Measurements from ENCODE around the genes XRN1 and CHST2.

GRCh38 chr3:141878891-141879258, 2.4 kb downstream of the ATP1B3 start:
- PRO-cap = unidirectional peak, minus-strand start at chr3:141879024

GRCh38 chr3:141899975-141900855, 23.8 kb downstream of the ATP1B3 start:
- PRO-cap = no peak

DNA sequence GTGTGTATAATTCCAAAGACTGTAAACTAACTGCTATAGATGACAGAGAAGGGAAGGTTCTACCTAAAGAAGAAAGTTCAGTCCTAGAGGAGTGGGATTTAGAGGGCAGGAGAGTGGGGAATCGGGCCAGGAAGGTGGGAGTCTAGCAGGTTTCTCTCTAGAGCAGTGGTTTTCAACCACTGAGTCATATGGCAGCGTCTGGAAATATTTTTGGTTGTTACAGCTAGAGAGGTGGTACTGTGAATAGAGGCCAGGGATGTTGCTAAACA, 28.6 kb downstream of the ATP1B3 start:
- PRO-cap = no peak

- PRO-cap = no peak
These were observed 43.1 kb downstream of the ATP1B3 start for GRCh38 chr3:141919513-141919955.

DNA sequence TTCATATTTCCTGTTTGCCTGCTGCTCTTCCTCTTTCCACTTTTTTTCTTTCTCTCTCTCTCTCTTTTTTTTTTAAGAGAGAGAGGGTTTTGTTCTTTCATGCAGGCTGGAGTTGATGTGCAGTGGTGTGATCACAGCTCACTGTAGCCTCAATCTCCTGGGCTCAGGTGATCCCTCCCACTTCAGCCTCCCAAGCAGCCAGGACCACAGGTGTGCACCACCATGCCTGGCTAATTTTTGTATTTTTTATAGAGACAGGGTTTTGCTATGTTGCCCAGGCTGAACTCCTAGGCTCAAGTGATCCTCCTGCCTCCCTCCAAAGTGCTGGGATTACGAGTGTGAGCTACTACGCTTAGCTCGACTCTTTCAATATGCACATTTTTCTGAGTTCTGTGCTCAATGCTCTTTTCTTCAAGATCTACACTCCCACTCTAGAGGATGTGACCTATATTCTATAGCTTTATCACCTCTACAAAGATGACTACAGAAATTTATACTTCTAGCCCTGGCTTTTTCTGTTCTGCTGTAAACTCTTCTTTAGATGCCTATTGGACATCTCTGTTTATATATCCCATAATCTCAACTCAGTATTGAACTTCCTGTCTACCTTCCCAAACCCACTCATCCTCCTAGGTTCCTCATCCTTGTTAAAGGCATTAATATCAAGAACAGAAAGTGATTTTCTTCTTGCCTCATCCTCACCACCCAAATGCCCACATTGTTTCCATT, 117.1 kb downstream of the TFDP2 start:
- PRO-cap = no peak

DNA sequence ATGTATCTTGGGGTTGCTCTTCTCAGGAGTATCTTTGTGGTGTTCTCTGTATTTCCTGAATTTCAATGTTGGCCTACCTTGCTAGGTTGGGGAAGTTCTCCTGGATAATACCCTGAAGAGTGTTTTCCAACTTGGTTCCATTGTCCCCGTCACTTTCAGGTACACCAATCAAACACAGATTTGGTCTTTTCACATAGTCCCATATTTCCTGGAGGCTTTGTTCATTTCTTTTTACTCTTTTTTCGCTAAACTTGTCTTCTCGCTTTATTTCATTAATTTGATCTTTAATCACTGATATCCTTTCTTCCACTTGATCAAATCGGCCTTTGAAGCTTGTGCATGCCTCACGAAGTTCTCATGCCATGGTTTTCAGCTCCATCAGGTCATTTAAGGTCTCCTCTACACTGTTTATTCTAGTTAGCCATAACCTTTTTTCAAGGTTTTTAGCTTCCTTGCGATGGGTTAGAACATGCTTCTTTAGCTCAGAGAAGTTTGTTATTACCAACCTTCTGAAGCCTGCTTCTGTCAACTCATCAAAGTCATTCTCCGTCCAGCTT, 9.4 kb downstream of the TFDP2 start:
- PRO-cap = no peak

DNA sequence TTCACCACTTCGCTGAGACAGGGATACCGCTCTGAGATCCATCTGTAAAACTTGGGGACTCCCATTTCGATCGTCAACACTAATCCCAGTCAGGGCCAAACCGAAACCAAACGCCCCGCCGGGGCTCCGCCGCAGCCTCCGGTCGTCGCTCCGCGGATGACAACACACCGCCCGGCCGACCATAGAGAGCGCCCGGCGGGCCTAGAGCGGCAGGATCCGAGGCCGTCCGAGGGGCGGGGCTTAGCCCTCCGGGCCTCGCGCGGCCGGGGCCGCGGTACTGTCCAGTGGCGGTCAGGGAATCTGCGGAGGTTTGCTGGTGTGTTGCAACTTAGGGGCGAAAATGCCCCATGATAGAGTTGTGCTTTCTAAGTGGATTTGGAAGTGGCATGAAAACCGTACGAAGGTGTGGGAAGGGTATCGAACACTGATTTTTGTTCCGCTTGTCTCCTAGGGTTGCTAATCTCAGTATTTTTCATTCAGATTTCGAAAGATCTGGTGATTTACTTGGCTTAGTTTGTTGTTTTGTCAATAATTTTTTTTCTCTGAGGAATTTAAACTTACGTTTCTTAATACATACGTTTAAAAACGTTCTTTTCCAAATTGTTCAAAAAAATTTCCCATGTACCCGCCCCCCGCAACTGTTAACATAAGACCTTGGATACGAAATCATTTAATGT, at the start of gene XRN1:
Gene XRN1 (minus strand): TSS at position 158 of the 677 bp plus-strand sequence.
- PRO-cap = bidirectional peak, plus-strand start at position 284 of the sequence, minus-strand start at position 158 of the sequence

DNA sequence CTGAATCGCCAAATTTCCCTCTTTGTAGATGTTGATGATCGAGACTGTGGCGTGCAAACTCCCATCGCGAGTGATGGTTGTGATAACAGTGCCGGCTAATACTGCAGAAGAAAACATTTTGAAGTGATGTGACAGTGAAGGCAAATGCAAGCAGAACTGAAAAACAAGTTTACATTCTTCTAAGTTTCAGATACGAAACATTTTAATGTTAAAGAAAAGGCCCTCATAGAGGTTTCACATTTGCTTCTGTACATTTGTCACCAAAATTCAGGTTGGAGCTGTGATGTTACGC, 68.0 kb downstream of the PCOLCE2 start:
- PRO-cap = no peak

GRCh38 chr3:142926697-142926896, 36.9 kb downstream of the PAQR9 start:
- PRO-cap = no peak

DNA sequence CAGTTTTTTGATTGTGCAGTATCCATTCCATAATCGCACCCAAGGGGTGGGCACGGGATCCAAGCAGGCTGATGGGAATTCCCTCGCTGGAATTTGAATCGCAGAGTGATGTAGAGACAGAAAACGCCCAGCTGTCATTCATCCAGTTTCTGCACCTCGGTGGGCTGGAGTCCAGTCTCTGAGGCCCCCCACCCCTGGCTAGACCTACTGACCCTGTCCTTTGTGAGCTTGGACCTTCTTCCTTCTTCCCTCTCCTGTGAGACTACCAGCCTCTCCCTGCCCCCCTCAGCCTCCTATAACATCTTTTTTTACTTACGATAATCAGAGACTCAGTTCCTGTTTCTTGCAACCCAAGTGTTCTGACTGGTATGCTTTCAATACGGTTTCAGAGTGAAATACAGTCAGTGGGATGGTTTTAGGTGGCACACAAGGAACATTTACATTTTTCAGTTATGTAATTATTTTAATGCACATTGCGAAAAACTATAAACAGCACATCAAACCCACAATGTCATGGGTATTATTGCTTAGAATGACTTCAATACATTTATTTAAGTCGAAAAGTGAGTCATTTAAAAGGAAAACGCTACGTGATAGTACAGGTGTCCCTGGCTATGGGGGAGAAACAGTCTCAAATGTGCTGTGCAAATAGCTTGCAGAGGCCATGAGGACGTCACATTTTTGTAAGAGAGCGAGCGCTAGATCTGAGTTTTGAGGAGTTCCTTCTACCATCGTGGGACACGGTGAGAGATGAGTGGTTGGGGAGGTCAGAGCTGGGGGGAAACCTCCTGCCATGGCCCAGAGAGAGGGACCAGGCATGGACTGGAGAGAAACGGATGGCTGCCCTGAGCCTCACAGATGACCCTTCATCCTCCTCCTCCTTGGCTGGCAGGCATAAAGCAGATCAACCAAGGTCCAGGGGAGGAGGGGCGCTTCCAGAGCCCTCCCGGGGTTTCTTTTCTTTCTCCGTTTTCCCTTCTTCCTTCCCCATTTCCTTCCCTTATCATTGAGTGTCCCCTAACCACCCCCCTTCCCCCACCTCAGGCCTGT, 37.4 kb upstream of the CHST2 start:
- PRO-cap = no peak

GRCh38 chr3:143119511-143120397, at the start of gene CHST2:
CHST2 (plus strand) TSS chr3:143119771.
- PRO-cap = bidirectional peak, plus-strand start at chr3:143119773, minus-strand start at chr3:143119662

DNA sequence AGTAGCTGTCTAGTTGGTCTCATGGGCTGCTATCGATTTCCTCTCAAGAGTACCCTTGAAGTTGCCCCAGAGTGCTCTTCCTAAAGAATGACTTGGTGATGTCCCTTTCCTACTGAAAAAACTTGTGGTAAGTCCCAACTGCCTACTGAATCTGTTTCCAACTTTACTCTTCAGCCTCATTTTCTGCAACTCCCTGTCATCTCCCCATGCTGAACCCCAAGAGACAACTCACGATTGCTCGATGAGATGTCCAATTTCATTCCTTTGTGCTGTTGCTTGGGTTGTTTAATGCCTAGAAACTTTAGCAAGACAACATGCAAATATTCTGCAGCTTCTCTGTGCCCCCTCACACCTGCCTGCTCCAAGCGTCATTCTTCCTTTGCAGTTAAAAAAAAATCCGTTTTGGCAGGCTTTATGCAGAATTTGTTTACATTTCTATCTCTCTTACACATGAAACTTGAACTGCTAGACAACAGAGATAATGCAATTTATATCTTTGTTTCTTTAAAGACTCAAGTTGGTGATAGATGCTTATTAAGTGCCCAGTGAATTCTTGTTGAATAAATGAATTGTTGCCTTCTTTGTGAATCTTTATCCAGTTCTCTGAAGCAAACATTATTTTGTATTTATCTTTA, 53.1 kb downstream of the CHST2 start:
- PRO-cap = no peak

DNA sequence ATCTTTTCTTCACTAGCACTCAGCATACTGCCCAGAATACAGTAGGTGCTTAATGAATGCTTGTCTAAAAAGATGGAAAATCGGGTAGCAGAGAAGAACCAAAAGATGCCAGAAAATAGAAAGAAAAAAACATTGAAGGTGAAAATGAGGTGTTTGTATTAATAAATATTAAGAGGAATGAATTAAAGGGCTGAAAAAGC, 182.6 kb downstream of the CHST2 start:
- PRO-cap = no peak

- PRO-cap = no peak
These were observed 96.6 kb downstream of the SLC9A9 start for GRCh38 chr3:143751369-143752279.

DNA sequence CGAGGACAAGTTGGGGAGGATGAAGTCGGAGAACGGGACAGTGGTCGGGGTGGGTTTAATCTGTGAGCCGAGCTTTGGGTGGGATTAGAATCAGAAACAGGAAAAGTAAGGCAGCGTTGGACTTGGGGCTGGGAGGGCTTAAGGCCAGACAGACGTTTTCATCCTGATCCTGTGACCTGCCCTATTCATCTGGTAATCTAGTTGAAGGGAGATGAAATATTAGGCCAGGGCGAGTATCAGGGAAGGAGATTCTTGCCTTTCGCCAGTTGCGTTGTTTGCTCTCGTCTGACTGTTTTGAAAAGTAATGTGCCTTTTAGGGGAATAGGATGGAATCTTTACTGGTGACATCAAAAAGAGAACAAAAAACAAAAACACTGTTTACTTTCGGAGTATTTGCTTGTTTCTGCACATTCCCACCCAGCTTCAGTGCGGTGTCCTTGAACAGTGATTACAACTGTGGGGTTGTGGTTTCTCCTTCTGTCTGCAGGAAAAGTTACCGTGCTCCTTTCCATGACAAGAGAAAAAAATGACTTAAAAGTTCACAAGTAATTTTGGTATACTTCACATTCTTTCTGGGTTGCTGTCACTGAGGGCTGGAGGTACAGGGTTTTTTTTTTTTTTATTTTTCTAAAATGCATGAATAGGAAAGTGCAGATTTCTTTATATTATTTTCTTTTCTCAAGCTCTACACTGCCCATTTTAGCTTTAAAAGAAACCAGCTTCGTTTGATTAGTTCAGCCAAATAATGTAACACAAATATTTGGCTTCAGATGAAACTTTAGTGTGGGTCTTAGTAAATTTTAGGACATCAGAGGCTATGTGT, 2.1 kb downstream of the DIPK2A start:
- PRO-cap = bidirectional peak, plus-strand start at position 215 of the sequence, minus-strand start at position 191 of the sequence; unidirectional peak, minus-strand start at position 287 of the sequence; unidirectional peak, minus-strand start at position 450 of the sequence

DNA sequence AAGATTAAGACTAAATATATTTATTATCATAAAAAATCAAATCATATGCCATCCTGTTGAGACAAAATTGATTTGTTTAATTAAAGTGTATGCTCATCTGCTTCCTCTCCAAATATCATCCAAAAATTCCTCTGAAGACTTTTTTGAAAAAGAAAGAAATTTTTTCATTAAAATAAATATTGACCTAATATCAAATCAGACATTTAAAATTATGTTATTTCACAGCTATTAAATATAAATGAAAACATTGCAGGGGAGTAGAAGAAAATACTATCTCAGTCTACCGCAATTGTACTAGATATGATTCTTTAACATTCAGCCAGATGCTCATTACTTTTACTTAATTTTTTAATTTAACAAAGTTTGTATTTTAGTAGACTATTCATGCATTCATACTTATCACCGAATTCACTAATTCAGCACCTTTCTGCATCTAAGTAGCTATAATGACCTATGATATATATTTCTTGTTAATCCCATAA, 724.6 kb downstream of the PLOD2 start:
- PRO-cap = no peak

DNA sequence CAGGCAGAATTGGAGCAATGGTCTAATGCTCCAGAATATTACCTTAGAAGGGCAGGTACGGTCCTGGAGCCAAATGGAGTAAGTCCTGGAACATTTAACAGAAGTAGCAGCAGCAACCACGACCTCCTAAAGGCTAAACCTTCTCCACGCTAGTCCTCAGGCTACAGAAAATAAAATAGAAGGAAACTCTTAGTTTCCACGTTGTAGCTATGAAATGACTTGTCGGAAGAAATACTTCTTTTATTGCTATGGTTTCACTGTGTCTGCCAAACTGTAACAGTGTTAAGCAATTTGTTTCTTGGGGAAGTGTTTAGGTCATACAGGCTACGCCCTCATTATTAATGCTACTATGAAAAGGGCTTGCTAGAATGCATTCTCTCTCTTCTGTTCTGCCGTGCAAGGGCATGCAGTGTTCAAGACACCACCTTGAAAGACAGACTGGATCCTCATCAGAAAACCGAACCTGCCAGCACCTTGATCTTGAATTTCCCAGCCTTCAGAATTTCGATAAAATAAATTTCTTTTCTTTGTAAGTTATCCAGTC, 462.8 kb downstream of the PLOD2 start:
- PRO-cap = no peak

DNA sequence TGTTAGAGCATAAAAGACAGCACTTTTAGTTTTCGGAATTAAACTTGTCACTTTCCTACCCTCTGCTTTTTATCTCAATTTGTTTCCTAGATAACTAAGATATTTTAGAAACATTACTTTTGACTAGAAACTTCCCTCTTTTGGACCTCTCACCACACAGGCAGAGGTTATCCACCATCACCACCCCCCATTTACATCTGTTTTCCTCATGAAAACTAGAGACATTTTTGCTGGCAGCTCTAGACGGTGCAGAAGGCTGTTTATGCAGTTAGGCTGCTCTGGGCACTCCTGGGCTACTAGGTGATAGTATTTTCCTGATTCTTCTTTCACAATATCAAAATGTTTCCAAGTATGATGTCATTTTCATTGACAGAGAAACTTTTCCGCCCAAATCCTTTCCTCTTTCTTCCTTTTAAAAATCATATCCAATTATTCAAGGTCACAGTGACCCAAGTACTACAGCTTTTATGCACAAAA, 67.1 kb downstream of the PLOD2 start:
- PRO-cap = no peak

- PRO-cap = no peak
These were observed 45.3 kb downstream of the PLOD2 start for GRCh38 chr3:146115458-146116214.

DNA sequence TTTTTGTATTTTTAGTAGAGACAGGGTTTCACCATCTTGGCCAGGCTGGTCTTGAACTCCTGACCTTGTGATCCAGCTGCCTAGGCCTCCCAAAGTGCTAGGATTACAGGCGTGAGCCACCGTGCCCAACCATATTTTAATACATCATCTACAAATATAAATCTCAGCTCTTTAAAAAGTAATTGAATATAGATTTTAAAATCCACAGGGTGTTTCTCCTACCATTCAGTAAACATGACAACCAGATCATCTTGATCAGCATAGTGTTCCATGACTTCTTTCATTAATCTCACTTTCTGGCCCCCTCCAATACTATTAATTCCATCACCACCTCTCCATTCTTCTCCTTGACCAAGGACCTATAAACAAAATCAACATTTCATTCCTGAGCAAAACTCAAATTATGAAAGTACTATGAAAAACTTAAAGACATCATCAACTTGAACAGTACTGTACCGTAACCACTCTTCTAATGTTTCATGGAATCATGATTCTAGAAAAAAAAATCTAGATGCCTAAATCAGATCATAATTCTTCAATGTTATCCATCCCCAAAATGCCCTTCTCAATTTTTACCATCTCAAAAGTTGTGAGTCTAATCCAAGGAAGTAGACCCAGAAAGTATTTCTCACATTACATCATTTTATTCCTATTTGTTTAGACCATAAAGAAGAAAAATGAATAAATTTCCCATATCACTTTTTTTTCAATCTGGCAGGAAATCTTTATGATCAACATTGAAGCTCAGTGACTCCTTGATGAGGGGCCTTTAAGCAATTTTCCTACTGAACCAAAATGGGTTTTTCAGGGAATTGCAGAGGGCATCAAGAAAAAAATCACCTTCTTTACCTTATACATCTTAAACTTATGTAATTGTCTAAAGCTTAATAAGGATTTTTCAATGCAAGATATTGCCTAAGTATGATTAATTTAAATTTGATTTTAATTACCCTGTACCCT, 39.8 kb downstream of the PLOD2 start:
- PRO-cap = no peak

All from right common carotid artery plus branches (tissue), 1 donor.